ENCODE measurements around a stretch of chr12.

- RRBS = no CpG with 5 or more reads among the region's 5 CpGs
Measured at GRCh38 chr12:57095582-57095962, 6.7 kb downstream of the NAB2 start.

- RRBS = no CpG with 5 or more reads among the region's 6 CpGs
Measured at GRCh38 chr12:57133873-57134267, 5.6 kb downstream of the LRP1 start.

DNA sequence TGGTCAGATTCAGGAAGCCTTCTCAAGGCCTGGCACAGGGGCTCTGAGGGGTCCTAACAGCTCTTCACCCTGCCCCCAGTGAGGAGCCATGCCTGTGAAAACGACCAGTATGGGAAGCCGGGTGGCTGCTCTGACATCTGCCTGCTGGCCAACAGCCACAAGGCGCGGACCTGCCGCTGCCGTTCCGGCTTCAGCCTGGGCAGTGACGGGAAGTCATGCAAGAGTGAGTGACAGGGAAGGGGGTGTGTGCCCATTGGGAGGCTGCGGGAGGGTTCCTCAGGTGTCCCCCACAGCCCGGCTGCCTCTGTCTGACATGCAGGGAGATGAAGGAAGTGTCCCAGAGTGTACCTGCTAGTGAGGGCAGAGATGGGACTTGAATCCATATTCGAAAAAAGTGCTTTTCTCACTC, 28.4 kb downstream of the LRP1 start:
- RRBS = 98% methylated on average over 10 of the region's 11 CpGs

DNA sequence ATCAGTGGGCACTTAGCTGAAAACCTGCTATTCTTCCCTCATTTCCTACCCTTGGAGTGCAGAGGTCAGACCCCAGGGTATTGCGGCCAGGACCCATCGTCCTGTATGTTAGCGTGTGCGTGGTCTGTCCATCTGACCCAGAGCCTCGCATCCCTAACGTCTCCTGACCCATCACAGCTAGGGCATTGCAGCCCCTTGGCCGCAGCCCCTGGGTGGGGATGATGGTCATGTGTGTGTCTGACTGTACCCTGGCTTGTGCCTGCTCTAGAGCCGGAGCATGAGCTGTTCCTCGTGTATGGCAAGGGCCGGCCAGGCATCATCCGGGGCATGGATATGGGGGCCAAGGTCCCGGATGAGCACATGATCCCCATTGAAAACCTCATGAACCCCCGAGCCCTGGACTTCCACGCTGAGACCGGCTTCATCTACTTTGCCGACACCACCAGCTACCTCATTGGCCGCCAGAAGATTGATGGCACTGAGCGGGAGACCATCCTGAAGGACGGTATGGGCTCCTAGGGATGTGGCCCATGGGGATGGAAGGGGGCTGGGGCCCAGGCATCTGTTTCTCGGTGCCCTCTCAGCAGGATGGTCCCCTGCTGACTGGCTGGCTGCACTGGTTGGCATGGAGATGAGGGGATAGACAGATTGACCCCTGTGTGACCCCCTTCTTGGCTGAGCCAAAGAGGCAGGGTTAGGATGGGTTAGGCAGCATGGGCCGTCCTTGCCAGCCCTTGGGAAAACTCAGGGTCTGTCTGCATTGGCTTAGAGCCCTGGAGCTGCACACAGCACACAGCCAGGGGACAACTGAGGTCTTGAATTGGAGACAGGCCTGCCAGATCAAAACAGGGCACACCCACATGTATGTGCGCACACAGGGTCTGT, 30.1 kb downstream of the LRP1 start:
- RRBS = 98% methylated on average over 6 of the region's 22 CpGs

DNA sequence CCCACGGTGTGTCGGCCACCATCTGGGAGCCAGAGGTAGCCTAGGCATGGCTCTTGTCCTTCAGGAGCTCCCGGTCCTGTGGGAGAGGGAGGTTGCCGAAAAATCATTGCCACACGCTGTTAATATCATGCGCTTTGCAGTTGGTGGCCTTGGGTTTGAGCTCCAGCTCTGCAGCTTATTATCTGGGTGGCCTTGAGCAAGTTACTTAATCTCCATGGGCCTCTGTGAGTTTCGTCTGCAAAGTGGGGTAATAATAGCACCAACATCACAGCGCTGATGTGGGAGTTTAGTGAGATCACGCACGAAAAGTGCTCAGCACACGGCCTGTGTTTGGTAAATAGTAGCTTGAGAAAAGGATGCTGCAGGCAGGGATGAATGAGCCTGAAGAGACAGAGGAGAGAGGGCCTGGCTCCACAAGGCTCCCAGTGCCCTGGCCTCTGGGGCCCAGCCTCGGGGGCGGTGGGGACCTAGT, 41.1 kb downstream of the LRP1 start:
- RRBS = no CpG with 5 or more reads among the region's 13 CpGs

DNA sequence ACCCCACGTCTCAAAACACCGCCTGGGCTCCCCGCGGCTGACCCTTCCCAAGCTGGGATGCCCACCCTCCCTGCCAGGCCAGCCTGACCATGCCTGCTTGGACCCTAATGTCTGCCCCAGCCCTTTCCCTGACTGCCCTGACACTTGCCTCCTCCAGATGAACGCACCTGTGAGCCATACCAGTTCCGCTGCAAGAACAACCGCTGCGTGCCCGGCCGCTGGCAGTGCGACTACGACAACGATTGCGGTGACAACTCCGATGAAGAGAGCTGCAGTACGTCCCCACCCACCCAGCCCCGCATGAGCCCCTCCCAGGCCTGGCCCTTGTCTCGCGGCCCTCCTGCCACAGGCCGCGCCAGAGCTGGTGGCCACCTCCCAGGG, 14.3 kb upstream of the NXPH4 start:
- RRBS = no CpG with 5 or more reads among the region's 21 CpGs

DNA sequence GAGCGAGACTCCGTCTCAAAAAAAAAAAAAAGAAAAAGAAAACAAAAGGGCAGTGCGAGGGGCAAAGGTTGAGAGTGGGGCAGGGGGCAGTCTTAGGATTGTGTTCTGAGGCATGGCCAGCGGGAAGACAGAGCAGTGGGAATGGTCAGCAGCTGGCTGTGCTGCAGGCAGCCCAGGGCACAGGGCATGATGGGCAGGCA, 9.2 kb upstream of the NXPH4 start:
- RRBS = no CpG with 5 or more reads among the region's 4 CpGs

- RRBS = 92% methylated on average over 11 of the region's 42 CpGs
Measured at GRCh38 chr12:57236007-57236791, 705 bp downstream of the NDUFA4L2 start.

DNA sequence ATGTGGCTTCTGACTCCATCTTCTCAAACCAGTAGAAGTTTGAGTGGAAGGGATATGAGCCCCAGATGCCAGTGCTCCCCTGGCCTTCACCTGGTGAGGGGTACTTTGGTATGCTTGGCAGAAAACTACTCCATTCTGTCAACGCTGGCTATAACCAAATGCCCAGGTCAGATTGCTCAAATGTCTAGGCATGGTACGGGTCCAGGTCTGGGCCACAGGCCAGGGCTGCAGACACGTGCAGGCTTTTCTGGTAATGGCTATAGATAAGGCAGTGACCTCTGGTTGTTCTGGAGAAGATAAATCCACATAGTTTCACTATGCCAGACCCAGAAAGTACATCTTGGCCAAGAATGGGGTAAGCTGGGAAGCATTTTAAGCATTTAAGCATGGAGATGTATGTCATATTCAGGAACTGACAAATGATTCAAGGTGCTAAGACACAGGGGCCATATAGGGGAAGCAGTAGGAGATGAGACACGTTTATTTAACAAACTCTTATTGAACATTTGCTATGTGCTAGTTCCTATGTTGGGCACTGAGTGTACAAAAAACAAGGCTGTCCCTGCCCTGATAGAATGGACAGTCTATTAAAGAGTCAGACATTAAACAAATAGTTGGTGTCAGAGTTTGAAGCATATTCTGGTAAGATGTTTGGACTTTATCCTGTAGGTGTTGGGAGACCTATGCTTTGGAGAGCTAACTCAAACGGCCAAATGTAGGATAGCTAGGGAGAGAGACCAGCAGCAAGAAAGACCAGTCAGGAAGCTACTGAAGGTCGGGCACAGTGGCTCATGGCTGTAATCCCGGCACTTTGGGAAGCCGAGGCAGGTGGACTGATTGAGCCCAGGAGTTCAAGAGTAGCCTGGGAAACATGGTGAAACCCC, 8.5 kb upstream of the STAC3 start:
- RRBS = no CpG with 5 or more reads among the region's 8 CpGs

GRCh38 chr12:57299774-57300490, 48.9 kb upstream of the STAC3 start:
- RRBS = no CpG with 5 or more reads among the region's 4 CpGs

GRCh38 chr12:57372077-57372452, 58.8 kb downstream of the R3HDM2 start:
- RRBS = no CpG with 5 or more reads among the region's 3 CpGs

DNA sequence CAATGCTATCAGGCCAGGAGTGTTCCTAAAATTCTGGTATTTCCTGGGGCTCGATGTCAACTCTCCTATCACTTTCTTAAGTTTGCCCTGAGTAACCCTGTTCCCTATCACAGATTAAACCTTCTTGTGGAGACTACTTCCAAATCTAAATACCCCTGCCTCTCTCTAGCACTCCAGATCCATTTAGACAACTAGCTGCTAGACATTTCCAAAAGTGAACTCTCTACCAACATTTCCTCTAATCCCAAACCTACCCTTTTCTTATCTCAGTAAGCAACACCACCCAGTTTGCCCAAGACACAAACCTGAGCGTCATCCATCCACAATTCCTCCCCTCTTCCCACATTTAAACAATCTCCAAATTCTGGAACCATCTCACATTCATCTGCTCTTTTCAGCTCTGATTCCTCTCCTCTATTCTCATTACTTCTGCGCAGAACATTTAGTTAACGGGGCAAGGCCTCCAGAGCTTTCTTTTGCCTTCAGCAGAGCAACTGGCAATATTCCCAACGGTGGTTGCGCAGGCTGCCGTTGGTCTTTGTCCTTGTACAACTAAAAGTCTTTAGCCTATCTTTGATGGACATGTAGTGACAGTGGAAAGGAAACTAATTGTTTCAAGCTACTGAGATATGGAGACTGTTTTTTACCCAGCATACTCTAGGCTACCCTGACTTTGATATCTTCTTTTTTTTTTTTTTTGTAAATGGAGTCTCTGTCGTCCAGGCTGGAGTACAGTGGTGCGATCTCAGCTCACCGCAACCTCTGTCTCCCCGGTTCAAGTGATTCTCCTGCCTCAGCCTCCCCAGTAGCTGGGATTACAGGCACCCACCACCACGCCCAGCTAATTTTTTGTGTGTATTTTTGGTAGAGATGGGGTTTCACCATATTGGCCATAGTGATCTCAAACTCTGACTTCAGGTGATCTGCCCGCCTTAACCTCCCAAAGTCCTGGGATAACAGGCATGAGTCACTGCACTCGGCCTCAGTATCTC, 12.7 kb downstream of the R3HDM2 start:
- RRBS = no CpG with 5 or more reads among the region's 14 CpGs

DNA sequence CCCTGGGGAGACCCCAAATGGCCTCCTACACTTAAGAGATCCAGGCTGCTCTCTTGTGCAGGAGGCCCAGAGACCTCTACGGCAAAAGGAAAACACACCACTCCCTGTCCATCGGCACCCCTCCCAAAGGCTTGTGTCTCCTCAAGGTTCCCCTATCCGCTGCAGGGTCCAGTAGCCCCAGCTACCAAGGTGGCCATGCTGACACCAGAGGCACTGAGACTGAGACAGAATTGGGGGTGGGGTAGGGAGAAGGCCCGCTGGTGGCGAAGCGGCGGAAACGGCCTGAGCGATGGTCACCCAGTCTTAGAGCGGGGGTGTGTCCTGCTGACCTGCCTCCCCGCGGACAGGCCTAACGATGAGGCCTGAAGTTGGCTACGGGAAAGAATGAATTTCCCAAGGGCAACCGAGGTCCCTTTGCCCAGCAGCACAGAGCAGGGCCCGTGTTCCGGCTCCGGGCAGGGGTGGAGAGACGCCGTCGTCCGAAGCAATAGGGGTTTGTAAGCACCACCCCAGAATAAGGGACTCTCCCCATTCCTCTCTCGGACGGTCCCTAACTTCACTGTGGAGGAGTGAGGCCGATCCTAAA, 451 bp downstream of the DDIT3 start:
- RRBS = no CpG with 5 or more reads among the region's 25 CpGs

DNA sequence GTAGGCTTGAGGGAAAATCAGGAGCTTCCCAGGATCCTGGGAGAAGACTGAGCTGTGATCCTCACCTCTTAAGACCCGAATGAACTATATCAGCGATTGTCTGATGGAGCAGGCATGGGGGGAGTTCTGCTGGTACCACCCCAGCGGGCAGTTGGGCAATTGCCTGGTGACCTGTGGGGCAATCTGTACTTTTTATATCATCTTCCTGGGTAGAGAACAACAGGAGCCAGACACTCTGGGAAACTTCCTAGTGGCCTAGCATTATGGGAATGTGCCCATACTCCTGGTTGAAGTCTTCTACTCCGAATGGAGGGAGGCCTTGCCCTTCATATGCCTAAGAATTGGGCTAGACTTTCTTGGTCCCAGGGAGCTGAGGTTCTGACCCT, 831 bp downstream of the MBD6 start:
- RRBS = no CpG with 5 or more reads among the region's 4 CpGs

GRCh38 chr12:57541624-57542022, 5.4 kb downstream of the DCTN2 start:
- RRBS = no CpG with 5 or more reads among the region's 2 CpGs

GRCh38 chr12:57550433-57551128, 737 bp downstream of the KIF5A start:
- RRBS = no CpG with 5 or more reads among the region's 14 CpGs

- RRBS = no CpG with 5 or more reads among the region's 11 CpGs
Measured at GRCh38 chr12:57552779-57553791, 3.2 kb downstream of the KIF5A start.

DNA sequence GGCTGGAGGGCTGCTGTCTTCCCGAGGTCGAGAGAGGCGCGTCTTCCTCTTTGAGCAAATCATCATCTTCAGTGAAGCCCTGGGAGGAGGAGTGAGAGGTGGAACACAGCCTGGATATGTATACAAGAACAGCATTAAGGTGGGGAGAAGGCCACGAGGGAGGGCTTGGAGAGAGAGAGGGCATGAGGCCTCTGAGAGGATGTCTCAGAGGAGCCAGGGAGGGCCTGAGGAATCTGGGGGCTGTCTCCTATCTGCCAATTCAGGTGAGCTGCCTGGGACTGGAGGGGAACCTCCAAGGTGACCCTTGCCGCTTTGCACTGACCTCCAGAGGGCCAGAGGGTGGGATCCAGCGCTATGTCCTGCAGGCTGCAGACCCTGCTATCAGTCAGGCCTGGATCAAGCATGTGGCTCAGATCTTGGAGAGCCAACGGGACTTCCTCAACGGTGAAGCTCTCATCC, 4.4 kb downstream of the ARHGEF25 start:
- RRBS = no CpG with 5 or more reads among the region's 9 CpGs

DNA sequence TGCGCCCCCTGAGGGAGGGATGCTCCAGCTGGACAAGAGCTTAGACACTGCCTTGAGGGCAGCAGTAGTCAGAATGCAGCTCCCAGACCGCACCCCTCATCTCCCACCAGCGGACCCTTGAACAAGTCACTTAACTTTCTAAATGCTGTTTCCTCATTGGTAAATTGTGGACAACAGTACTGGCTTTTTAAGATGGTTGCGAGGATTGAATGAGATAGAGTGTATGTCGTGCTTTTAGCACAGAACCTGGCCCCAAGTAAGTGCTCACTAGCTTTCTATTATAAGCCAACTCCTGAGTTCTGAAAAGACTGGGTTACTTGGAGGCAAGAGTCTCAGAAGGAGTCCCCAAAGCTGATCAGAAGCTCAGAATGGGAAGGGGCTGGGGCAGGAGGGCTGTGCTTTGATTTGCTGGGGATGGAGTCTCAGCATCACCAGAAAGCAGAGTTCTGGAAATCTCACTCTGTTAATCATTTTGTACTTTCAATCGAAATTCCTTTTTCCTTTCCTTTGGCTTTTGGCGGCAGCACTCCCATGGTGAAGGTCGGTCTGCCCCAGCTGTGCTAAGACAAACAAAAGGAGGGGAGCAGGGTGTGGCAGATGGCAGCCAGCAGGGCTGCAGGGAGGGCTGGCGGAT, 15.5 kb downstream of the AGAP2 start:
- RRBS = no CpG with 5 or more reads among the region's 9 CpGs

- RRBS = no CpG with 5 or more reads among the region's 6 CpGs
Measured at GRCh38 chr12:57723588-57724149, 14.9 kb downstream of the AGAP2 start.

Data from HTR-8/SVneo (cell line).